A673 (cell line): ENCODE measurements around the genes ARSB and CKMT2.

GRCh38 chr5:78650329-78651000 lies 1.9 kb upstream of the LHFPL2 start:
- PRO-cap = no peak

- PRO-cap = no peak
Measured at GRCh38 chr5:78709993-78710387, 61.4 kb upstream of the LHFPL2 start.

DNA sequence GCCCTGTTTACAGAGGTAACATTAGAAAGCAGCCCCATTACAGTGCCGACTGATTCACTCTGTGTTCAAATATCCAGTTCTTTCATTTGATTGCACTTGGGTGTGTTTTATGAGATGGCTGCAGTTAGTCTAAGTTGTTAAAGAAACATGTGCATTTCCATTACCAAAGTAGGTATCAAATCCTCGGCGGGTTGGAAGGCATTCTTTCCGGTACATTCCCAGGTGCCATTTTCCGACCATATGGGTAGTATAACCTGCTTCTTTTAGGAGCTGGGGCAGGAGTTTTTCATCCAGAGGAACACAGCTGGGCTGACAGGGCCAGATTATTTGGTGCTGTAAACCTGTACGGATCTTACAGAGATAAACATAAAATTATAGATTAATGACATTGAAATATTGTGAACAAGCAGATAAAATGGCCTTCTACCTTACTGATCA lies 16.2 kb downstream of the ARSB start:
- PRO-cap = no peak

- PRO-cap = bidirectional peak, plus-strand start at chr5:78985303, minus-strand start at chr5:78985277; bidirectional peak, plus-strand start at chr5:78985476, minus-strand start at chr5:78985427
Measured at GRCh38 chr5:78984901-78985700, at the start of gene ARSB. ARSB (minus strand) TSS chr5:78985310.

GRCh38 chr5:79133544-79134537 lies 22.2 kb downstream of the BHMT start:
- PRO-cap = bidirectional peak, plus-strand start at chr5:79134105, minus-strand start at chr5:79134120

GRCh38 chr5:79258474-79258870 lies 22.5 kb downstream of the JMY start:
- PRO-cap = no peak

DNA sequence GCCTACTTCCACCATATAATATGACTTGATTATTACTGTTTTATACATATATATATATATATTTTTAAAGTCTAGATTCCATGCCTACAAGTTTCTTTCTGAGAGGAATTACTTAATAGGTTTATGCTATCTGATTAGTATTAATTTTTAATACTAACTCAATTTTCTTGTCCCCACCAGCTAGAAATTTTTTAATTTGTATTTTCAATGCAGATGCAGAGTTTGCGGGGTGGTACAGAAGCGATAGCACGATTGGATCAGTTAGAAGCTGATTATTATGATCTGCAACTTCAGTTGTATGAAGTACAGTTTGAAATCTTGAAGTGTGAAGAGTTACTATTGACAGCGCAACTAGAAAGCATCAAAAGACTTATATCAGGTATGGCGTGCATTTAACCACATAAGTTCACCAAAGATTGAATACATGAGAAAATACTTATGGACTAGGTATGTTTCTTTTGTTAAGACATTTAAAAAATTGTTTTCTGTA lies 64.1 kb downstream of the JMY start:
- PRO-cap = no peak

GRCh38 chr5:79512638-79512944 lies 1.3 kb downstream of the HOMER1 start:
- PRO-cap = no peak

DNA sequence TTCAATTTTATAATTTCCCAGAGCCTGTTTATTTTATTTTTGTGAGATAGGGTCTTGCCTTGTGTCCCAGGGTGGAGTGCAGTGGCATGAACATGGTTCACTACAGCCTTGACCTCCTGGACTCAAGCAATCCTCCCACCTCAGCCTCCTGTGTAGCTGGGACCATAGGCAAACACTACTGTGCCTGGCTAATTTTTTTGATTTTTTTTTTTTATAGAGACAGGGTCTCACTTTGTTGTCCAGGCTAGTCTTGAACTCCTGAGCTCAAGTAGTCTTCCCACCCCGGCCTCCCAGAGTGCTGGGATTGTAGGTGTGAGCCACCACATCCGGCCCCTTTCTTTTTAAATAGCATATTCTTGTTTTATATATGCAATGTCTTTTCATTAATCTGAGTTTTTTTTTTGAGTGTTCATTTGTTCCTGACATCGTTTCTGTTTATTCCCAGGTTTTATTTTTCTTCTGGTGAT lies 6.0 kb downstream of the TENT2 start:
- PRO-cap = no peak

DNA sequence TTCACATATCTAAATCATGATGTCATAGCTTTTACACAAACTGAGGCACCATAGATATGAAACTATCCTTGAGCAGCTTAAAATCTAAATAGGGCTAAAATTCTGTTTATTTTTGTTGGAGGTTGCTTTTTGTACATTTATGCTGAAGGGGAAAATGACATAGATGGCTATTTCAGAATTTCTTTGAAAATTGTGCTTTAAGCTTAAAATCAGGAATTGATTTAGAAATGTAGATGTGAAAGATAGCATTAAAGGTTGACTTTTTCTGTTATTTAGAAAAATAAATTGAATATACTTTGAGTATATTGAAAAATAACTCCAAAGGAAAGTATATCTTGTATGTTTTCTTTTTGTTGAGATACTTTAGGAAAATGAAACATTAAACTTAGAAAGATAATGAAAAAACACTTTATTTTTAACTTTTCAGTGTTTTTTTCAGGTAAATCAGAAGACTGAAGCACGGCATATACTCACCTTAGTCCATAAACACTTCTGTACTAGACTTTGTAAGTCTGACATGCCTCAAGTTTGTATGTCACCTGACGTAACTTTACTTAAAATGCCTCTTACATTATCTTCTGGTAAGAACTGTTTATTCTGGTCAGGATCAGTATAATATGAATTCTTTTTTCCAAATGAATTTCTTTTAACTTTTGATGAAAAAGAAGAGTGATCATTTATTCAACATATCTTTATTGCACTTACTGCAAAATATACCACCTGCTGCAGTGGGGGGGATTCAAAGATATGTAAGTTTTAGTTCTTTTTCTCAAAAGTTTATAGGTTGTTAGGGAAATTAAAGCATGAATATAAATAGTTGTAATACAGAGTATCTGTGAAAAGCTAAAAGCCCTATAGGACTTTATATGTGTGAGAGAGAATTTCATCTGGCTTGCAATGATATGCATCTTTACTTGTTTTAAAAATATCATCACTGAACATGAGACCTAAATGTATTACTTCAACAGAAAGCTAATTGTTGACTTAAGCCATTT lies 30.5 kb downstream of the TENT2 start:
- PRO-cap = no peak

GRCh38 chr5:79736269-79736925 lies 46.8 kb downstream of the CMYA5 start:
- PRO-cap = no peak

DNA sequence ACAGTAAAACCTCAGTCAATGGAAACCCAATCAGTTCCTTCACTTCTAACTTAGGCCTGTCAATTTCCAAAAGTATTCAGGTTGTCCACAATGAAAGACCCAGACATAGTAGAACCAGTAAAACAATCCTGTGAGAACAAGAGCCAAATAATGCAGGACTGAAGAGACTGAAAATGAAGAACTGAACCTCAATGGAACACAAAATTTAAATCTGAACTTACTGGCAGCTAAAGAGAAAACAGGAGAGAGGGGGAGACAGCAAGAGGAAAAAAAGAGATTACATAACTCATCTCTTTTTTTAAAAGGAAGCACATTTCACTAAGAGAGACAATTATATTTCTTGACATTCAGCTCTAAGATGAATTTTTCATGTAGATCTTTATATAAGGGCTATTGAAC lies 85.7 kb downstream of the CMYA5 start:
- PRO-cap = no peak

- PRO-cap = no peak
Measured at GRCh38 chr5:80185746-80186139, 70.1 kb downstream of the SERINC5 start.

GRCh38 chr5:80189641-80190362 lies 66.0 kb downstream of the SERINC5 start:
- PRO-cap = no peak

DNA sequence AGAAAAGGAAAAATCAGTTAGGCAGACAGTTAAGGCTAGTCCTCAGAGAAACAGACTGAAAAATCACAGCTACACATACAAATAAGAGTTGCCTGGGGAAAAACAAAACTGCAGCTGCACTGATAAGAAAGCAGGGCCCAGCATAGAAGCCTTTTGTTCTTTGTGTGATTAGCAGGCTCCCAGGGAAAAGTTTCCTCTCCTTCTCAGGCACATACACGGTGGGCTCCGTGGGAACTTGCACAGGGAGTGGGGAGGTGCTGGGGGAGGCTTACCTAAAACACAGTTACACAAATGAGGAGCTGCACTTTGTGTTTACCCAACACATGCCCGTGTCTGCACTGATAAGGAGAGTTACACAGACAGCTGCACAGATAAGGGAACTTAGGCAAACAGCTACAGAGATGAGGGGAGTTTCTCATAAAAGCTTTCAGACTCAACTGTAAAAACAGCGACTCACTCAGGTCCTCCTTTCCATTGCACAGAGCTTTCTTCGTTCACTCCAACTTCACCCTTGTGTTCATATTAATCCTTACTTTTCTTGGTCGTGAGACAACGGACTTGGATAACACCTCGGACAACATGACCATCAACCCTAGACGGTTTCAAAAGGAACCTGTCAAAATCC lies 51.0 kb downstream of the SERINC5 start:
- PRO-cap = no peak

- PRO-cap = no peak
Measured at GRCh38 chr5:80238803-80239831, 16.7 kb downstream of the SERINC5 start.

GRCh38 chr5:80656257-80656689 lies 1.5 kb upstream of the DHFR start:
- PRO-cap = no peak

GRCh38 chr5:80987127-80987860 lies 27.1 kb downstream of the RASGRF2 start:
- PRO-cap = no peak

- PRO-cap = no peak
Measured at GRCh38 chr5:81006975-81007525, 46.9 kb downstream of the RASGRF2 start.

- PRO-cap = no peak
Measured at GRCh38 chr5:81233054-81233692, at the start of gene CKMT2. CKMT2 (plus strand) TSS chr5:81233322.